NALM6 (cell line): ENCODE results near the genes FBXL3 and OBI1.

GRCh38 chr13:76879434-76880332, 6.5 kb downstream of the KCTD12 start:
- PRO-cap = no peak

DNA sequence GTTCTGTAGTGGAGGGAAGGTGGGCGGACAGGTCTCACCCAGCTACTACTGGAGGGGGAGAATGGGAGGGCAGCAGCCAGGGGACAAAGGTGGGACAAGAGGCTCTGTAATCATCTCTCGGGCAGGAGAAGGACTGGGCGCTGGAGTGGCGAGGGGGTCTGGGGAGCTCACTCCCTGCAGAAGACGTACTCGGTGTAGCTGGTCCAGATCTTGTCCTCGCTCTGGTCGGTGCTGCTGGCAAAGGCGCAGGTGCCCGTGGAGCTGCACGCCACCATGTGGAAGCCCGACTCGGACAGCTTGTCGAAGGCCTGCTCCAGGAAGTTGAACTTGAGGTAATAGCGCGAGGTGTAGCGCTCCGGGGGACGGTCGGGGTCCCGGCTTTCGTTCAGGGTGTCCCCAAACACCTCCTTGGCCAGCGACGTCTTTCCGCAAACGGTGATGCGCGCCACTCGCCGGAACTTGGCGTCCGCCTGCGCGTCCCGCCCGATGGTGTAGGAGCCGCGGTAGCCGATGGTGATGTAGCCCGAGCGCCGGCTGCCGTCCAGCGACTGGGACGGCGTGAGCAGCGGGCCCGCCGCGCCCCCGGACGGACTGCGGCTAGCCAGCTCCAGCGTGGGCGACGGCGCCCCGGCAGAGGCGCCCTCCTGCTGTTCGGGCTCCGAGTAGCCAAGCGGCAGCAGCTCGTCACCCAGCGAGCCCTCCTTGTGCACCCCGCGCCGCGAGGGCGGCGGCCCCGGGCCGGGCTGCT, 1.0 kb downstream of the KCTD12 start:
- PRO-cap = no peak

DNA sequence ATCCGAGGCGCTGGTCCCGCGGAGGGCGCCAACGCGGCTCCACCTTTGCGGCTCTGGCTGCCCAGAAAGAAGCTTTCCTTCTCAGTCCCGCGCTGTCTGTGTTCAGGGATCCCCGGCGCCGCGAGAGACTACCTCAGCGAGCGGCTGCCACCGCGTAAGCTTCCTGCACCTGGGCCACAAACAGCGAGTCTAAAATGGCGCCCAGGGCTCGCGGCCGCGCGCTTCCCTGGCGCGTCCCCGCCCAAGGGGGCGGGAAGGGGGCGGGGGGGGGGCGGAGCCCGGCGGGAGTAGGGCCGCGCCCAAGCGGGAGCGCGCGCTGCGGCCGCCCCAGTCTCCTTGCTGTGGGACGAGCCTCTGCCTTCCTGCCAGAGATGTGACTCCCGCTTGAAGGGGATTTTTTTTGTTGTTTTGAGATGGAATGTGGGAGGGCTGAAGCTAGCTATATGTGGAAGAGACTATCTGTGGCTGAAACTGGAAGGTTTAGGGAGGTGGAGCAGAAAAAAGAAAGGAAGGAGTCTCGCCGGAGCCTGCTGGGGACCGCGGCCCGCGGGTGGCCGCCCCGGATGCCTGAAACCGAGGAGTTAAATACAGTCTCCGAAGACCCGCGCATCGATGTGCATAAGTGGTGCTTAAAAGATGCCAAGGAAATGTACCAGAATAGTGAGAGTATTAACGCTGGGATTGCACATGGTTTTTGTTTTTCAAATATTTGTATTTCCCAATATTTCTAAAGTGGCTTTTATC, at the start of gene FBXL3:
Gene FBXL3 (minus strand): TSS at position 191 of the 744 bp plus-strand sequence.
- PRO-cap = bidirectional peak, plus-strand start at position 314 of the sequence, minus-strand start at position 191 of the sequence; bidirectional peak, plus-strand start at position 584 of the sequence, minus-strand start at position 565 of the sequence

DNA sequence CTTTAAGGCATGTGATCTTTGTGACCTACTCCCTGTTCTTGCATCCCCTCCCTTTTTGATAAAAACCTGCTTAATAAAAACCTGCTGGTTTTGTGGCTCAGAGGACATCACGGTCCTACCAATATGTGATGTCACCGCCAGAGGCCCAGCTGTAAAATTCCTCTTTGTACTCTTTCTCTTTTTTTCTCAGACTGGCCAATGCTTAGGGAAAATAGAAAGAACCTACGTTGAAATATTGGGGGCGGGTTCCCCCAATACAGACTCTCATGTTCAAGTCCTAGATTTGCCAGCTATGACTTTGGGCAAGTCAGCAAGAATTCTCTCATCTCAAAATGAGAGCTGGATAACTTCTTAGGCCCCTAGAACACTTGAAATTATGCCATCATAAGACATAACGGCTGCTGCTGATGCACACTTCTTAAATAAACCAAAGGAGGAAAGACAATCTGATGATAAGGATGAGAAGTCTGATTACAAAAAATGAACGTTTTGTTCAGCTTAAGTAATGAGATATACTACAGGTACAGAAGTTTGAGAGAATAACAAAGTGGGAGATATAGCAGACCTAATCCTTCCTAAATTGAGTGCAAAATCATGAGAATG, 83.7 kb upstream of the FBXL3 start:
- PRO-cap = no peak

DNA sequence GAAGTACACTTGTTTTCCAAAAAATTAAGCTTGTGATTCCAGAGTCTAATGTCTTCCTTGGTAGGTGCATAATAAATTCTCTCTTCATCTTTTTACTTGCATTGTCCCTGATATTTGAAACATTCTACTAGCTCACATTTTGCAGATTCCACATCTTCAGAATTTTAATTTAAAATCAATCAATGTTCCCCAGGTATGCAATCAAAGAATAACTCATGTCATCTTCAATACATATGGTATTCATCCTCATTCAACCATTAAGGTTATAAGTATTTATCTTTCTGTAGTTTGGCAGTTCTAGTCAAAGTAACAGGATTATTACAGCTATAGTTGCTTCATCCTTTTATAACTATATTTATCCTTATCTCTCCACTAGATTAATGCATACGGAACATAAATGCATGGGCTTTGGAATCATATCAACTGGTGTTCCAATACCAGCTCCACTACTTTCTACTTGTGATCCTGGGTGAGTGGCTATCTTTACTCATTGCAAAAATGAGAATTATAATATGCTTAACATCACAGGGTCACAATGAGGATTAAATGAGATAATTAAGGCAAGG, 105.9 kb upstream of the FBXL3 start:
- PRO-cap = no peak

- PRO-cap = no peak
Observed at GRCh38 chr13:77165218-77165706, 138.3 kb upstream of the FBXL3 start.

DNA sequence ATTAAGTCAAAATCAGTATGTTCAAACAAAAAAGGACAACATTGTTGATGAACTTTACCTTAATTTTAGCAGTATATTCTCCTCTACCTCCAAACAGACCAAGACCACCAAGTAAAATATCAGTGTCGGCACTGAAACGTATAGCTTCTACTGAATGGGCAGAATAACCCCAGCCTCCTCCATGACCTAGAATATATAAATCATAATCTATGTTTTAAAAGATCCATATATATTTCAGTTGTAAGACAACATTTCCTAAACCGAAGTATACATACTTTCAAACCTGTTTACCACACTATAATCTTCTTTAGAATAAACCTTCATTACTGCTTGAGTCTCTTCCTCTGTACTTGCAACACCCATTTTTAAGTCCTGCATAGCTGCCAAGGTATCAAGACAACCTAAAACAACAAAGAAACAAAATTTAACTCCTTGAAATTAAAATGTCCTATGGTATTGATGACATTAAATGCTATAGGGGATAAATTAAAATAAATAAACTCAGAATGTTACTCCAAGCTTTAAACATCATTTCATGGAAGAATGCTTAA, 121.6 kb downstream of the MYCBP2 start:
- PRO-cap = no peak

DNA sequence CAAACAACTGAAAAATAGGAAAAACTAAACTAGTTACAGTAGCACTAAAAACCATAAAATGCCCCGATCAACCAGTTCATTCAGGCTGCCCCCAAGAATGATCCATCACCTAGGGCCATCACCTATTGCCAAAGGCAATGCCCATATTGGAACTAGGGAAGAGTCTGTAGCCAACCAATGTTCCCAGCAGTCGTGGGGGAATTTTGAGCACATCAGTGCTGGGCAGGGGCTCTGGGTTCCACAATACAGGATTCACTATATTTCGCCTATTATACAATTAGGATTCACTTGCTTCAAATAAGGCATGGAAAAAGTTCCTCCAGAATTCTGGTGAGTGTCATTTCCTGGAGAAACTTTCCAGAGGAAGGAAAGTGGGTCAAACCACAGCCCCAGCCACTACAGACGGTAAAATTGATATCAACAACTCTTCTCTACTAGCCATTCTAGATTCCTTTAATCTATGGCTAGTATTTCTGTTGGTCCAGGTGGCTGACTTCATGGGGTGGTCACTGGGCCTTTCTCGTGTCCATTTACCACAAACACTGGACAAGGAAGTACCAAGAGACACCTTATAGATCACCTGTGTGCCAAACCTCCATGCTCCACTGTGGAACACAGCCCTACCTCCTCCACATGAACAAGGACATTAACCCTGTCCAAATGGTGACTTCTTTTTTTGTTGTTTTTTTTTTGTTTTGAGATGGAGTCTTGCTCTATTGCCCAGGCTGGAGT, 10.5 kb downstream of the MYCBP2 start:
- PRO-cap = no peak

DNA sequence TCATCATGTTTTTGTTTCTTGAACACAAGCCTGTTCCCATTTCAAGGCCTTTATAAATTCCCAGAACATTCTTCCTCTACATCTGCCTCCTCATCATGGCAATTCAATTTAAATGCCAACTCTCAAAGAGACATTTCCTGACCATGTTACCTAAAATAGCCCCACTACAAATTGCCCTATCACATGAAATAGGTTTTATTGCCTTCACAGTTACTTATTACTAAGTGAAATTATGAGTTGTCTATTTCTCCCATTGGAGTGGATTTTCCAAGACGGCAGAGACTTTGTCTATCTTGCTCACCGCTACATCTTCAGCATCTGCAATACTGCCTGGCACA, 3.5 kb downstream of the MYCBP2 start:
- PRO-cap = no peak

DNA sequence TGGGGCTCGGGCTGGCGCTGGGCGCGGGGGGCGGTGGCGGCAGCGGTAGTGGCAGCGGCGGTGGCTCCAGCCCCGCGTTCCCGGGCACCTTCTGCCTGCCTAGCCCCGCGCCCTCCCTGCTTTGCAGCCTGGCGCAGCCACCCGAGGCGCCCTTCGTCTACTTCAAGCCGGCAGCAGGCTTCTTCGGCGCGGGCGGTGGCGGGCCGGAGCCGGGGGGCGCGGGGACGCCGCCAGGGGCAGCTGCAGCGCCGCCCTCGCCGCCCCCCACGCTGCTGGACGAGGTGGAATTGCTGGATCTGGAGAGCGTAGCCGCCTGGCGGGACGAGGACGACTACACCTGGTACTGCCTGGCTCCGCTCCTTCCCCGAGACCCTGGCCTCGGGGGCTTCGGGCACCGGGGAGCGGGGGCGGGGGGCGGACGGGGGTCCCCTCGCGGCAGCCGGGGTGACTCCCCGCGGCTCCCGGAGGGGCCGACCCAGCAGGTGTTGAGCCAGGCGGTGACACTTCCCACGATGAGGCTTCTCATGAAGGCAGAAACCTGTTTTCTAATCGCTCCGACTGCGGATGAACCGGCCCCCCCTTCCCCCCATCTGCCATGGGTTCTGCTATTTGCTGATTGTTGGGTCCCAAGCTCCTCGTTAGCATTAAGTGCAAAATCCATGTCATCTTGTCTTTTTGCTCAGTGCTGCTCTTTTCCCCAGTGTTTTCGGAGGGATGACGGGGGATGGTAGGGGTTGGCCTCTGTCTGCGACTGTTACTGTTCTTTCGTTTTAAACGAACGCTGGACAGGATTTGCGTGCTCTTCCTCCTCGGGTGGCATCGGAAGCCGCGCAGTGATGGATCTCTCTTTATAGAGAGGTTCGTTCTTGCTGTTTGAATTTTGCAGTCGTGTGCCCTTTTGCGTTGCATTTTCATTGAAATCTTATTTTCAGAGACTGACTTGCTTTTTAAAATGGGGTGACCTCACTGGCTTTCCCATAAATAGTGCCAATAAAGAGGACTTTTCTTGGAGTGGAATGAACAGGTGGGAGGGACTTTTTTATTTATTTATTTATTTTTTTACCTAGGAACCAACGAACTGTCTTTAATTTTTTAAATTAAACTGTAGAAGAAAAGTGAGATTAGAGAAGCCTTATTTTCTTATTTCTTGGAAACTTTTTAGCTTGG, 1.1 kb downstream of the SLAIN1 start:
- PRO-cap = bidirectional peak, plus-strand start at position 159 of the sequence, minus-strand start at position 118 of the sequence; unidirectional peak, minus-strand start at position 339 of the sequence; bidirectional peak, plus-strand start at position 799 of the sequence, minus-strand start at position 650 of the sequence

- PRO-cap = no peak
Observed at GRCh38 chr13:77897893-77898761, 20.5 kb downstream of the EDNRB start.

GRCh38 chr13:78655637-78656236, 3.2 kb downstream of the OBI1 start:
- PRO-cap = no peak

- PRO-cap = bidirectional peak, plus-strand start at chr13:78659224, minus-strand start at chr13:78659135
Observed at GRCh38 chr13:78658970-78659728, at the start of gene OBI1. Gene OBI1 (minus strand): TSS chr13:78659155.

DNA sequence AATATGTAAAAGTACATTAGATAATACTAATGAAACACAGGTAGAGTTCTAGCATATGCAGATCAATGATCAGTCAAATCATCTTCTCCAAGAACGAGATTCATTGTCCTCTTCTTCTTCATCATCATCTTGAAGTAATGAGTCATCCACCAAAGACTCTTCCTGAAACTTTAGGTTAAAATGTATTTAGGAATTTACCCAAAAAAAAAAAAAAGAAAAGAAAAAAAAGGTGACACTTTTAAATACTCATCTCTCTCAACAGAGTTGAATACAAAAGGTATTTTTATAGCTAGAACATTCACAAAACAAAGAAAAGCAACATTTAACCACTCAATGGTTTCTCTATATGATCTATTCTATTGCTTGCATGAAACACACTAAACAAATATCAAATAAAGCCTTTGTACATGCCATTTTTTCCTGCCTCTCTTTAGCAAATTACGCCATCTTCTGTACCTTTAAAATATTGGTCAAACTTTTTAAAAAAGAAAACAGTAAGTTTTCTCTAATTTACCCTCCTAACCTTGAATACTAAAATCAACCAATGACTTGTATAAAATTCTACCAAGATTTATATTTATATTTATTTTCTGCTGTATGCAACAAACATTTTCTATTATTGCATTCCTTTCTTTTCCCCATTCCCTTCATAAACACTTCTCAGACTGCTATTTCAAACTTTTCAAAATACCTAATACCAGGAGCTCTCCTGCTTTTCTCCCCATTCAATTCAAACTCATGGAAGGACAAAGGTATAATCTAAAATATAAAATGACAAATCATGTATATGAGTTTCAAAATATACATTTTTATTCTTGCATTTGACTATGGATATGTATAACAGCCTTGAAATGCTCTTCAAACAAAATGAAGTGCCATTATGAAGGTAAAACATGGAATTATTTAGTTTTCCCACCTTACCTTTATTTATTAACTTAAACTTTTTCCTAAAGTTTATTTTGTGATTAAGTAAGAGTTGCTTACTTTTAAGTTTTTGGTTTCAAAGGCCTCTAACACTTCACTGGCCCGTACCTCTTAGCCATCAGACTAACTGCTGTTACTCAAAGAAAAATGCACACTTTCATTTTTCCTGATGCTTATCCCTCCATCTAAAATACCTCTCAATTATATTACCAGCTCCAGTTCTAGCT, 85.1 kb downstream of the RBM26 start:
- PRO-cap = no peak

DNA sequence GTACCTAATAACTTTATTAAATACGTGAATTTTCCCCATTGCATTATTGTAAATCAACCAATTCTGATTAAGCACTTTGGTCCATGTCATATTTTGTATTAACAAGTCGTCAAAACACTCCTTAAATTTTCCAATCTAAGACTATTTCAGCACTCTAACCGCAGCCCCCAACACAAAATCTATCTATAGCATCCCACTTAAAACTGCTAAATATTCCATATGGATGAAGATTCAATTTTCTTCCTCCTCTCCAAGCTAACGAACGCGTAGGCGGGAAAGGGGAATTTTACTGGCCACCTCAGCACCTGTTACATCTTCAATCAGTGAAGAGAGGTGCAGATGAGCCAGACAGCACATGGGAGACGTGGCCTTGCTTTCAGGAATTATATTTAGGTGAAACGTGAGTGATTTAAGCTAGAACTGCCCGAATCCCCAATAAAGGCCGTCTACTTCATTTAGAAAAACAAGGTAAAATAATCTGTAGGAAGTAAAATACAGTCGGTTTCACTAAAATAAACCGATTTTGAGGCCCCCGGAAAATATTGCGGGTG, 1.1 kb downstream of the RBM26 start:
- PRO-cap = unidirectional peak, plus-strand start at position 323 of the sequence

DNA sequence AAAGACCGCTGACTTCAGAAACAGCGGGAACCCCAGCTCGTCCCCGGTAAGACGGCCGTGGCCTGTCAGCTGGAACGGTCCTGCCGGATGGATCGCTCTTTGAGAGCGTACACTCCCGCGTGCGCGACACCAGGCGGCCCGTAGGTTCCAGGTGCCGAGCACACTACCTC, 262 bp upstream of the RBM26 start:
- PRO-cap = no peak

- PRO-cap = no peak
Observed at GRCh38 chr13:80133663-80133997, 207.3 kb downstream of the SPRY2 start.

DNA sequence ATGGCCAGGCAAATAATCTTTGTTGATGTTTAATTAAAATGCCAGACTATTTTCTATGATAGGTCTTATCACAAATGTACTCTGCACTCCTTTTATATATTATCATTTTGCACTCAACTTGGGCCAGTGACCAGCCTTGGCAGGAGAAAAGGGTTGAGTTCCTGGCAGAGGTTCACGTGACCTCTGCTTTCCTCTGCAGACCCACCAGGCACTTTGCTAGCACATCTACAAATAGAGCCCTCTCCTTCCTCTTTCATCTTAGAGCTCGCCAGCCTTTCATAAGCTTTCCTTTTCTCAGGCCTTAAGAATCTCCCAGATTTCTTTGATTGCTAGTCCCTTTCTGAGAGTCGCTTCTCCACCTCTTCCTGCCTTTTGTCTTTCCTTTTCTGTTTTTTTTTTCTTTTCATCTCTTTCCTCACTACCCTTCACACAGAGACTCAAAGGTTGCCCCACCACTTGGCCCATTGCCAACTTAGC, 375.6 kb upstream of the SPRY2 start:
- PRO-cap = no peak

DNA sequence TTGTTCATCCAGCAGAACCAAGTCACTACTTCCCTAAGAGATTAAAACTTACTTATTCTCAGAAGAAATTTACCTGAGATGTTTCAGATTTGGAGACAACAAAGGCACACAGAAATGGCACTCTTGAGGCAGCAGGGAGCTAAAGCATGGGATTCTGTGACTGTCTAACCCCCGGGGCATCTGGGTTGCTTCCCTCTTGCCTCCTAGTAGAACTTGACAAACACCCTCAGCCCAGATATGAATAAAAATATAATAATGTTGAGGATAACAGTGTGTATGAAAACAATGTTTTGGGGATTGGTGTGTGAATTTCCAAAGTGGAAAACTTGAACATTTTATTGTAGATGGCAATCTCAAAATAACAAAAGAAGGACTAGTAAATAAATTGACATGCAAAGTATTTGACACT, 1393.6 kb upstream of the SPRY2 start:
- PRO-cap = no peak

- PRO-cap = no peak
Observed at GRCh38 chr13:83995922-83996332, 113.7 kb upstream of the SLITRK1 start.